HT1080 (cell line): ENCODE results near the genes BBS5 and KLHL41.

DNA sequence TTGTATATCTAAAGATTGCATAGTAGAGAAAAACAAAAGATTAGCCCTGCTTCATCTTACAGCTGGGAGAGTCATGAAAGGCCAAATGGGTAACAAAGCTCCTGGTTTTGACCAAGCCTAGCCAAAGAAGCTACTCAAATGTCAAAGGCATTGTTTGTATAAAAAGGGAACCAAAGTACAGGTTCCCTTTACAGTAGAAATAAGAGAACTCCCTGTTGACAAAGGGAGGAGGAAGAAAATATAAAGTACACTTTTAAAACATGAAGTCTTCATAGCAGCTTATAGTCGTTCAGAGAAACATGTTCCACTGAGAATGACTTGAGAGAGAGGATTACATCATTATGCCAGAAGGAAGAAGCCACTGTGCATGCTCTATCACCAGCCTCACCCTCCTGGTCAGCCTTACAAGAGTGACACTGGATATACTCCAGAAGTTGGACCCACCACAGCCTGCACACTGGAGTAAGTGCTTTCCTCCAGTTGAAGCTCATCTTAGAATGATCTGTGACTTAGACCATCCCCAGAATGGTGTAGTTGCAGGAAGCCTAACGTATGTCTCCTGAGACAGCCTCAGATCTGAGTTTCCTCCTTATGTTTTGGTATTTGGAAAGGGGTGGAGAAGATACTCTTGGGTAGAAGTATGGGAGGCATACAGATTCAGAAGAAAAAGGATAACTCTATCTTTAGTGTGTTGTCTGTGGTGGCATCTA is 2.4 kb upstream of the DHRS9 start:
RAMPAGE:
- cytosol, long total RNA: no peak
- long total RNA: no peak
- nucleus, long total RNA: no peak

DNA sequence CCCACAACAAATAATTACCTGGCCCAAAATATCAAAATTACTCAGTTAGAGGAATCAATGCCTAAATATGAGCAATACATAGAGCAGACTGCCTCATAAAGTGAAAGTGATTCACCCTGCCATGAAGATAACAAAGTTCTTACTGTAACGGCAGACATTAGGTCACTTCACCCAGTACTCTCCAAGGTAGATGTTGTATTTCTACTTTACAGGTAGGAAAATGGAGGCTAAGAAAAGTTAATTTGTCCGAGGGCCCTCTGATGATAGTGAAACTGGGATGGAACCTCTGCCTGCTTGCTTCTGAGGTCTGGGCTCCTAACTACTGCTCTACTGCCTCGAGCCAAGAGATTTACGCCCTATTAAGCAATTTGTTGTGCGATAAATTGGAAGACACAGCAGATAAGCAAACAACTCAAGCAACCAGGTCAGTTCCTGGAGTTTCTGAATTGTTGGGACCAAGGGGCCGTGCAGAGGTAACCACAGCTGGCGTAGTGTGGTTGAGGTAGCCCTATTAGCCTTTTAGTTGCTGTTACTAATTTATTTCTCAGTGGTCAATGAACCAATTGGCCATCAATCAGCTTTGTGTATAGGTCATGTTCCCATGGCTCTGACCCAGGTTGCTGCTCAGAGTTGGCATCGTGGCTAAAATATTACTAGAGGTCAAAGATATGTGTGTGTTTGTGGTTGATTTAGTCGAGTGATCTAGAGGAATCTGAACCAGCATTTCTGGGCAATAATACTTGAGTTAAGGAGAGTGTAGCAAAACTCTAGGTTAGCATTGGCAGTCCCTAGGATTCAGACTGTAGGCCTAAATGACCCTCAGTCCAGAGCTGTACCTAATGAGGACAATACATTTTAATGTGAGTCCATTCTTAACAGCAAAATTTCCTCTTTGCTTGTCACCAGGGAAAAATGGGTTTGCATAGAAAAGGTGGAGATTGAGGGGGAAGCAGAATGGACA is 5.0 kb downstream of the DHRS9 start:
RAMPAGE:
- cytosol, long total RNA: no peak
- long total RNA: no peak
- nucleus, long total RNA: no peak

DNA sequence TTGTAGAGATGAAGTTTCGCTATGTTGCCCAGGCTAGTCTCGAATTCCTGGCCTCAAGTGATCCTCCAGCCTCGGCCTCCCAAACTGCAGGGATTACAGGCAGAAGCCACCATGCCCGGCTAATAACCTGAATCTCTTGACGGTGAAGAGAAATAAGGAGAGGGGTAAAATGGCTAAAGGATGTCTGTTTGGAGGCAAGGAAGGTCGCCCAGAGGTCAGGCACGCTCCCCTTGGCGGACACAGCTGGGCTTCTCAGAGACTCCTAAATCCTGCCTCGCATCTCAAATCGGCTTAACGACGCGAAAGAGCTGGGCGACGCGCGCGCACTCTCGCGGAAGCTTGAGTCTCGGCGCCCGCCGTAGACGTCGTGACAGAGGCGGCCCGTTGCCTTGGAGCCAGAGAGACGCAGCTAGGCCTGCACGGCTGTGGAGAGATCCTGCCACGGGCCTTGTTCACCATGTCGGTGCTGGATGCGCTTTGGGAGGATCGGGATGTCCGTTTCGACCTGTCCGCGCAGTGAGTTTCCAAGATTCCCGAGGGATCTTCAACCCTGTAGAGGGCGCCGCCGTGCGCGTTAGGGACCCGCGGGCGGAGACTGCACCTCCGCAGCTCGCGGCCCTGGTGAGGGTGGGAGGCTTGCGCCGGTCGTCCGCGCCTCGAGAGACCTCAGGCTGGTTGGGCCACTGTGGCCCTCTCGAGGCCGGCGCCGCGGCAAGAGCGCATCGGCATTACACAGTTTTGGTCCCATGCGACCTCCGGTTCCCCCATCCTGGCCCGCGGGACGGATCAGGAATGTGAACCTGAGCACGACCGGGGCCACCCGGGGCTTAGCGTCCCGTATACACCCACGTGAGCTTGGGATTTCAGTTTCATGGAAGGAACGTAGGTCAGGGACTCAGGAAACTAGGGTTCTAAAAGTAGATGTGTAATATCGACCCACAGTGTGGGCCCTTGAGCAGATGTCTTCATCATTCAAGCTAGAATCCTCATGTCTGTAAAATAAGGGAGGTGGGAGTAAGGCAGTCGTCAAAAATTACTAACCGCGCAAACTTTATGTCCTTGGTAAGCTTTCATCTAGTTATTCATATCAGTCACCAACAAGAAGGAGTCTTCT is at the start of gene BBS5:
Gene BBS5, plus strand, starts transcription at position 398 of the 1,114 bp plus-strand sequence.
RAMPAGE:
- cytosol, long total RNA: start-site peak on the plus strand centred at position 406 of the sequence, 45 bp wide, 23 and 43 reads in 2 replicates
- long total RNA: no peak
- nucleus, long total RNA: no peak

RAMPAGE:
- cytosol, long total RNA: no peak
- long total RNA: no peak
- nucleus, long total RNA: no peak
Observed at GRCh38 chr2:169509407-169510466, at the start of gene KLHL41. Gene KLHL41, plus strand, starts transcription at chr2:169509702.

RAMPAGE:
- cytosol, long total RNA: no peak
- long total RNA: no peak
- nucleus, long total RNA: no peak
Observed at GRCh38 chr2:169585409-169585656, 1.2 kb downstream of the PPIG start.

RAMPAGE:
- cytosol, long total RNA: no peak
- long total RNA: no peak
- nucleus, long total RNA: no peak
Observed at GRCh38 chr2:169712463-169713258, 18.4 kb downstream of the PHOSPHO2 start.

GRCh38 chr2:169735481-169736151 is 2.0 kb downstream of the KLHL23 start:
RAMPAGE:
- cytosol, long total RNA: no peak
- long total RNA: no peak
- nucleus, long total RNA: no peak

DNA sequence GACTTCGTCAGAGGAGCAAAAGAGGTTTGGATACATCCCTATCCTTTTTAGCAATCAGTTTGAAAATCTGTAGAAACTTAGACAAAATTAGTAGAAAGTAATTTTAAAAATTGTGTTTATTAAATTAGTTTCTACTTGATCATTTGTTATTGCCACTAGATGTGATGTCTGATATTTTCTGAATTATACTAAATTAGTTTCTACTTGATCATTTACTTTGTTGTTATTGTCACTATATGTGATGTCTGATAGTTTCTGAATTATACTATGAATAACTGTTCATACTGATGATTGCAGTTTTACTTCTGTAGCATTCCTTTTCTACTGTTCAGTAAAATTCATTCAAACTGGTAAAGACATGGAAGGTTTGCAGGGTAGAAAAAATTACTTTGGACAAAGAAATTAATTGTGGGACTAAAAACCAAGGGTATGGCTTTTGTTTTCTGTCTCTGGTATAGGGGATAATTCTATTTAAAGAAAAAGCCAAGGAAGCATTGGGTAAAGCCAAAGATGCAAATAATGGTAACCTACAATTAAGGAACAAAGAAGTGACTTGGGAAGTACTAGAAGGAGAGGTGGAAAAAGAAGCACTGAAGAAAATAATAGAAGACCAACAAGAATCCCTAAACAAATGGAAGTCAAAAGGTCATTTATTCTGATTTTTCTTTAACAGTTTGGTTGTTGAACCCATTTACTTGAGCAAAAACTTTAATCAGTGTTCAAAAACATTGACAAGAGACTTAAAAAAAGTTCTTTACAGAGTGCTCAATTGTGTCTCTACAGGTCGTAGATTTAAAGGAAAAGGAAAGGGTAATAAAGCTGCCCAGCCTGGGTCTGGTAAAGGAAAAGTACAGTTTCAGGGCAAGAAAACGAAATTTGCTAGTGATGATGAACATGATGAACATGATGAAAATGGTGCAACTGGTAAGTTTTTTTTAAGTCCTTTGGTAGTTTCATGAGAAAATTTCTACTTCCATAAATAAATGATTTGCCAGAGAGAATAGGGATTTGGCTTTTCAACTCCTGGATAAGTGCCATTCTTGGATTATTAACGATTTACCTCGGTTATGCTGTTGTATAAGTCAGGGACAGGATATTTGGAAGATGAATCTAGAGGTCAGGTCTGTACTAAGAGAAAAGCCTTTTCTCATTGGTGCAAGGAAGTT is 12.1 kb downstream of the SSB start:
RAMPAGE:
- cytosol, long total RNA: no peak
- long total RNA: no peak
- nucleus, long total RNA: no peak

GRCh38 chr2:169824112-169824745 is 476 bp downstream of the METTL5 start:
RAMPAGE:
- cytosol, long total RNA: no peak
- long total RNA: no peak
- nucleus, long total RNA: no peak

RAMPAGE:
- cytosol, long total RNA: no peak
- long total RNA: no peak
- nucleus, long total RNA: no peak
Observed at GRCh38 chr2:170025663-170026195, 152.2 kb upstream of the MYO3B start.

DNA sequence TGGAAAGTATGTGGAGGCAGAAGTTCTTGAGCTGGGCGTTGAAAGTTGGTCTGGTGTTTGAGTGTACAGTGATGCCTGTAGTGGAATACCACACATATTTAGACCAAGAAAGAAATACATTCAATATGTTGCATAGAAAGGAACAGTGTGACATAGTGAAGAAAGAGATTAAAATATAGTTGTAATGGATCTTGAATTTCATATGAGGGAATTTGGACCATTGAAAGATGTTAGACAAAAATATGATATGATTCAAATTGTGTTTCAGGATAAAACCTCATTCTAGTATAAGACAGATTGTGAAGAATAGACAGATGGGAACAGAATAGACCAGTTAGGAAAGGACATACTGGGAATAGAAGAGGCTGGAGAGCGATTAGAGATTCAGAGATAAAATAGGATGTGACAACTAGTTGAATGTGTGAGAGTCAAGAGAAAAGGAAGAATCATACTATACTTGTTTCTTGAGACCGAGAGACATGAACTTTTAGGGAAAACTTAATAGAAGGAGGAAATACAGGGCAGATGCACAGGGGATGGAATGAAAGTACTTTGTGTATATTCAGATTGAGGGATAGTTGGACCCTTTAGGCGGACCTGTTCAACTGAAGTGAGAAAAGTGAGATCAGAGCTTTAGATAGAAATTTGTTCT is 115.0 kb upstream of the MYO3B start:
RAMPAGE:
- cytosol, long total RNA: no peak
- long total RNA: no peak
- nucleus, long total RNA: no peak

RAMPAGE:
- cytosol, long total RNA: no peak
- long total RNA: no peak
- nucleus, long total RNA: no peak
Observed at GRCh38 chr2:170089944-170090798, 87.8 kb upstream of the MYO3B start.

GRCh38 chr2:170505758-170506404 is 209.3 kb upstream of the SP5 start:
RAMPAGE:
- cytosol, long total RNA: no peak
- long total RNA: no peak
- nucleus, long total RNA: no peak

RAMPAGE:
- cytosol, long total RNA: no peak
- long total RNA: no peak
- nucleus, long total RNA: no peak
Observed at GRCh38 chr2:170929677-170930206, 689 bp downstream of the GORASP2 start.

GRCh38 chr2:171155765-171156325 is 4.8 kb downstream of the TLK1 start:
RAMPAGE:
- cytosol, long total RNA: no peak
- long total RNA: no peak
- nucleus, long total RNA: no peak

DNA sequence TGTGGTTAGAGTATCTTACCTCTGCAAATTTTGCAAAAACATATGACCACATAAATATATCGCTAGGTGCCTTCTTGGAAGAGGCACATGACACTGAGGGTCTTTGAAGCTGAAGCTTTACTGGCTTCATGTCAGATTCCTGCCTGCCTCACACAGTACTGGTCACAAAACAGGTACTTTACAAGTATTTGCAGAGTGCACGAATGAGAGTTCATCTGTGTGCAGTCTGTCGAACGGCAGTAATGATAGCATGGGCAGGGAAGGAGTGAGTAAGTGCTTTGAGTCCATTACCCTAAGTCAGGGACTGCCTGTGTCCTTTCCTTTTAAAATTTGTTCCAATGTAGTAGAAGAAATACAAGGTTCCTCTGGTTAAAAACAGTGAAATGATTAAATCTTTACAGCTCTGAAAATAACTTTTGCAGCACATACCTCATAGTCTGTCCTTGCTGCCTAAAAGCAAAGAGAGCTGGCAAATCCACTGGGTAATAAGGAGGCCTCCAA is 87.7 kb upstream of the TLK1 start:
RAMPAGE:
- cytosol, long total RNA: no peak
- long total RNA: no peak
- nucleus, long total RNA: no peak

DNA sequence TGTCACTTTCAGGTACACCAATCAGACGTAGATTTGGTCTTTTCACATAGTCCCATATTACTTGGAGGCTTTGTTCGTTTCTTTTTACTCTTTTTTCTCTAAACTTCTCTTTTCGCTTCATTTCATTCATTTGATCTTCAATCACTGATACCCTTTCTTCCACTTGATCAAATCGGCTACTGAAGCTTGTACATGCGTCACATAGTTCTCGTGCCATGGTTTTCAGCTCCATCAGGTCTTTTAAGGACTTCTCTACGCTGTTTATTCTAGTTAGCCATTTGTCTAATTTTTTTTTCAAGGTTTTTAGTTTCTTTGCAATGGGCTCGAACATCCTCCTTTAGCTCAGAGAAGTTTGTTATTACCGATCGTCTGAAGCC is 79.2 kb downstream of the METTL8 start:
RAMPAGE:
- cytosol, long total RNA: no peak
- long total RNA: no peak
- nucleus, long total RNA: no peak

DNA sequence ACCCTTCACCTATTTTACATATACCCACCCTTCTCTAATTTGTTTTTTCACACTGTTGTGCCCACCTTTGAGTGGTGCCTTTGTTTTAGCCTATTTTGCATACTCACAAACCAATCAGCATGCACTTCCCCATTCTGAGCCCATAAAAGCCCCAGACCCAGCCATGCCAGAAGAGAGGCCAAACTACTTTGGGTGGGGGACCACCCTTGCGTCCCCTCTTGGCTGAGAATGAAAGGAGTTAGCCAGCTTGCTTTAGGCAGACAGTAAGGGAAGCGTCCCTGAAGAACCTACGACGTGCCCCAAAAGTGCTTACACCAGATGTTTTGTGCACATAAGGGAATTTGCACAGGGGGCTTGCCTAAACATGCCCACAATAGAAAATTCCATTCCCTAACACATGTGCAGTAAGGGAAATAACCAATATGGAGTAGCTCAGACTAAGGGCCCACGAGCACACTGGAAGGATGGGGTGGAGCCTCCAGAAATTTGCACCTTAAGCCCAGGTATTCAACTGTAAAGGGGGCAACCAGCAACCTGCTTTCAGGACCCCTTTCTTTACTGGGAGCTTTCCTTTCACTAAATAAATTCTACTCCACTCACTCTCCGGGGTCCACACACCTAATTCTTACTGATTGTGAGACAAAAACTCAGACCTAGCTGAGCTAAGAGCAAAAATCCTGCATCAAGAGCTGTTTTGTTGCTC is 2.8 kb downstream of the METTL8 start:
RAMPAGE:
- cytosol, long total RNA: no peak
- long total RNA: no peak
- nucleus, long total RNA: no peak

GRCh38 chr2:171516809-171517319 is 5.4 kb upstream of the CYBRD1 start:
RAMPAGE:
- cytosol, long total RNA: no peak
- long total RNA: no peak
- nucleus, long total RNA: no peak

RAMPAGE:
- cytosol, long total RNA: no peak
- long total RNA: no peak
- nucleus, long total RNA: no peak
Observed at GRCh38 chr2:171524006-171524454, 1.8 kb downstream of the CYBRD1 start.